Trachea (tissue), 1 donor: ENCODE data around the gene PDCD2.

DNA sequence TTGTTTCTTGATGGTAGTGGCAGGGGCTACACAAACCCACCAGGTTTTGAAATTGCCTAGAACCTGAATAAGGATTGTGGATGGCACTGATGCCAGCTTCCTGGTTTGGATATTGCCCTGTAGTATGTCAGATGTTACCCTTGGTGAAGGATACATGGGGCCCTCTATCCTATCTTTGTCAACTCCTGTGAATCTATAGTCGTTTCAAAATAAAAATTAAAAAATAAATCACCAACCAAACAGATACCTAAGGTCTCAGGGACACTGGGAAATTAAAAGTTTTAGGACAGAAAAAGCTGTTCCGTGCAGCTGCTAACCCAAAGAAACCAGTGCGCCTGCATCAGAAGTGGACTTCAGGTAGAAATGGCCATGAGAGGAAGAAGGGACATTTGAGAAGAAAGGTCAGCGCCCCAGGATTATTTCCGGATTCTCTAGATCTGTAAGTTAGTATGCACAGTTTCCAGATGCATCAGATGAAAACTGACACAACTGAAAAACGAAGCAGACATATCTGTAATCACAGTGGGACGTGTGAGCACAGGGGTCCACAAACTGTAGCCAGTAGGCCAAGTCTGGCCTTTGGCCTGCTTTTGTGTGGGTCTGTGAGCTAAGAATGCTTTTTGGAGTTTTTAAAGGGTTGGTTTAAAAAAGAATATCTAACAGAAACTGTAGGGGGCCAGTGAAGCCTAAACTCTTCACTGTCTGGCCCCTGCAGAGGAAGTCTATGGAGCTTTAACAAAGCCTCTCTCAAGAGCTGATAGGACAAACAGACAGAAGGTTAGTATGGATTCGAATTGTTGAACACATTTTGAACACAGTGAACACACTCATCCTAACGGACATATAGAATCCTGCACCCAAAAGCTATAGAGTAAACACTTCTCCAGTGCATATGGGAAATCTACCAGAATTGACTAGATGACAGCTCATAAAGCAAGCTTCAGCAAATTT is 77.9 kb downstream of the FAM120B start:
- PRO-cap = no peak

GRCh38 chr6:170421136-170421921 is 114.8 kb downstream of the FAM120B start:
- PRO-cap = no peak

DNA sequence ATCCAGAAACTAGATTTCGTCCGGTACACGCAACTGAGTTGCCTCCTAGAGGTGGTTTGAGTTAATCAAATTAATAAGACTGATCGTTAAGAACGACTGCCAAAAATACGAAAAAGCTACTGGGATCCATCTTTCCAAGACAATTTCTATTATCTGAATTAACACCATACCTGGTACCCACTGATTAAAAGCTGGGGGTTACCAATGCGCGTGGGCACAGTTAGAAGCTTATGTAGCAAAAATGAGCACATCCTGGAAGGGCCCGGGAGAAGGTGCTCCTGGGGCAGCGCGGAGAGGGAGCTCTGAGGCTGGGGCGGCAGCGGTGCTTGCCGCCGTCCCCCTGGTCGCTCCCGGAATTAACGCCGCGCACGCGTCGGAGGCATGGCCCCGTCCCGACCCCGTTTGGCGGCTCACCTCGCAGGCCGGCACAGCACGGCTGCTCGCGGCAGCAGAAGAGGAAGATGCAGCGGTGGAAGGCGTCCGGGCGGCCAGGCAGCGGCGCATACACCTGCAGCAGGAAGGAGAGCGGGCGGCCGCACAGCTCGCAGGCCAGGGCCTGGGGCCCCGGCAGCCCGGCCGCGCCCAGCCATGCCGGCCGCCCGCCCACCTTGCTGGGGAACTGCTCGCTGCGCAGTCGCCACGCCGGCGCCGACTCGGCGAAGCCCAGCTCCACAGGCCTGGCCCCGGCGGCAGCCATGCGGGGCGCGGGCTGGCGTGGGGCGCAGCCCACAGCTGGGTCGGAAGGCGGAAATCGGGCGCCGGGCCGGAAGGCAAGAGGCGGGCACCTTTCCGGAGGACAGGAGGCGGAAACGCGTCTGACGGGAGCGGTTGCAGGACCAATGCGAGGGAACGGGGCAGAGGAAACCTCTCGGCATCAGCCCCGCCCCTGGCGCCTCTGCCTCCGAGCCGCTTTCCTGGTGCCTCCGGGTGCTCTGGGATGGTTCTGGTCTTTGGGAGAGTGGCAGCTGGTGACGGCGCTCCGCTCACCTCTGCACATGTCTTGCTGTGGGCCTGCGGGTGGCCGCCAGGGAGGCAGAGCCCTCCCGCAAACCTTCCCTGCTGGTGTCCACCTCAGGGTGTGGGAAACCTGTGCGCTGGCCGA is at the start of gene PDCD2:
Gene PDCD2, minus strand, starts transcription at position 753 of the 1,102 bp plus-strand sequence.
- PRO-cap = bidirectional peak, plus-strand start at position 839 of the sequence, minus-strand start at position 753 of the sequence